Calu3 (cell line): ENCODE results near the genes LMF1 and JPT2.

- PRO-cap: bidirectional peak, plus-strand start at chr16:807989, minus-strand start at chr16:807778
Measured at GRCh38 chr16:807715-808246, 7.2 kb upstream of the GNG13 start.

DNA sequence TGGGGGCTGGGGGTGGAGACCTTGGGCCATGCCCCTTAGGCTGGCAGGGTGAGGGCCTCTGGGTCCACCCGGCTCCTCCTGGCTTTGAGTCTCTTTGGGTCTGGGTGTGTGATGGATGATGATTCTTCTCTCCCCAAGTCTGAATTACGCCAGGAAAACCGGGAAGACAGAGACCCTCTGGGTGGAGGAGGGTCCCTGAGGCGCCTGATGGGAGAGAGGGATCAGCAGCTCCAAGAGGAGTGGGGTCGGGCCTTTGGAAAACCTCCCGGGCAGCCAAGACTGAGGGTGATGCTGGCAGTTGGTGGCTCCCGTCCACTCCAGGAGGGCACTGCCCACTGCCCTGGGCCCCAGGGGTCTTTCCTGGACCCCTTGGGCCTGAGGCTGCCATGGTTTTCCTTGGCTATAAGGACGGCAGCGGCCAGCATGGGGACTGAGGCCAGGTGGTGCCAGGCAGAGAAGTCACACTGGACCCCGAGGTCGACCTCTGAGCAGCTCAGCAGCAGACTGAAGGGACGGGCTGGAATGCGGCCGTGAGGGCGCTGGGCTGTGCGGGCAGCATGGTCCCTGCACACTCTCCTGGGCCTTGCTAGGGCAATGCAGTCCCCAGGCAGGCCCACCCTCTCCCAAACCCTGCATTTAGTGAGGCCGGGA, 55.4 kb upstream of the GNG13 start:
- PRO-cap: no peak

GRCh38 chr16:865657-866327, 65.3 kb upstream of the GNG13 start:
- PRO-cap: no peak

- PRO-cap: unidirectional peak, plus-strand start at chr16:970557; bidirectional peak, plus-strand start at chr16:970733, minus-strand start at chr16:970785; bidirectional peak, plus-strand start at chr16:971191, minus-strand start at chr16:970960
Measured at GRCh38 chr16:970377-971264, at the start of gene LMF1. LMF1 (minus strand) TSS chr16:970984.

DNA sequence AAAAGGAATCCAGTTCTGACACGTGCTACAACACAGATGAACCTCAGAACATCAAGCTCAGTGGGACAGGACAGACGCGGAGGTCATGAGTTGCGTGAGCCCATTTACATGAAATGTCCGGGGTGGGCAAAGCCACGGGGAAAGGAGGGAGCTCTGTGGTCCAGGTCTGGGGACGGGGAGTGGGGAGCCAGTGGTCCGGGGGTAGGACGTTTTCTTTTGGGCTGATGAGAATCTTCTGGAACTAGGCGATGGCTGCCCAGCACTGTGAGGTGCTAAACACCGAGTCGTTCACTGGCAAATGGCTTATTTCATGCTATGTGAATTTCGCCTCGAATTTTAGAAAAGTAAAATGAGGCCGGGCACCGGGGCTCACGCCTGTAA, 2.6 kb upstream of the LMF1 start:
- PRO-cap: unidirectional peak, plus-strand start at position 169 of the sequence

DNA sequence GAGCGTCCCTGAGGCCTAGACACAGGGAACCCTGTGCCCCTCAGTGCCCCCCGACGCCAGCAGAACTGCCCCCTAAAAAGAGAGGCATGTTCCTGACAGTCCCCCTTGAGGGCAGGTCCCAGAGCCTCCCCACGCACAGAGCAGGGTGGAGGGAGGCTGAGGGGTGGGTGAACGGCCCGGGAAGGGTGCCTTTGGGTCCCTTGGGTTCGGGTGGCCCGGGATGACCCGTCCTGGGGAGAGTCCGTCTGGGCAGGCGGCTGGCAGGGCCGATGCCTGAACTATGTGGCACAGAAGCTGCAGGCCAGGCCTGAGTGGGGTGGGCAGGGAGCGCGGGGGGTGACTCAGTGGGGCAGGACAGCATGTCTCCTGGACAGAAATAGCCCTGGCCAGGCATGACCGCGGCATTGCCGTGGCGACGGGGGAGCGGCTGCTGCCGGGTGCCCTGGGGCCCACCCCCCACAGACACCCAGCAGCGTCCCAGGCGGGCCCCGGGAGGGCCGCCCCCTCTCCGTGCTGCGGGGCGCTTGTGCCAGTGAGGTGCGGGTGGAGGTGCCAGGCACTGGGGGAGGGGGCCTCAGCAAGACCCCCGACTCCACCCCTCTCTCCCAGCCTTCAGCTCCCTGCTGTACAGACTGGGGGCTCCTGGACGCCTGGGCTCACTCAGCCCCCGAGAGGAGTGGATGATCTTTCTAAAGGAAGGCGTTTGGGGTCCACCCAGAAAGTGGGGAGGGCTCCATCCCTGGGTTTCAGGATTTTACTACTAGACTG, 1.8 kb upstream of the C1QTNF8 start:
- PRO-cap: no peak

DNA sequence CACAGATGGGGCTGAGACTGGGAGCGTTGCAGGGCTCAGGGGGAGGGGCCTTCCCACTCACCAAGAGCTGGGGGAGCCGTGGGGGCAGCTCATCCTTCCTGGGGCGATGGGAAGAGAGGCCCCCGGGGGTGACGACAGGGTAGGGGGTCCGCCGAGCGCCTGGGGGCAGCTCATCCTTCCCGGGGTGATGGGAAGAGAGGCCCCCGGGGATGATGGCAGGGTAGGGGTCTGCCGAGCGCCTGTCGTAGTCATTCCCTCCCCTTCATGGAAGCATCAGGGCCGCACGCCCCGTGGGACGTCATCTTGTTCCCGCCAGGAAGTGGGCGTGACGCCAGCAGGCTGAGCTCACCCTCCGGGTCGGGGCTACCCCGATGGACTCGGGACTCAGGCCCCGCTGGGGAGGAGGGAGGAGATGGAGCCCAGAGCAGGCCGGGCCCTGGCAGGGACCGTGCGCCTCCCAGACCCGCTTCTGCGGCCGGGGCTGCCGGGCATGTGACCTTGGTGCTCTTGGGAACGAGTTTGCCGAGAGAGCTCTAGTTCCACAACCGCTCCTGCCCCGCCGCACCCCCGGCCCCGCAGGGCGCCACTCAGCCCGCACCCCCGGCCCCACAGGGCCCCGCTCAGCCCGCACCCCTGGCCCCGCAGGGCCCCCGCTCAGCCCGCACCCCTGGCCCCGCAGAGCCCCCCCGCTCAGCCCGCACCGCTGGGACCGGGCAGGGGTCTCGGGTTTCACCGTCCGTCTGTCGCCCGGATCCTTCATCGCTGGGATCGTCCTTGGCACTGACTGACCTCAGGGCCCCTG, 5.5 kb downstream of the CACNA1H start:
- PRO-cap: no peak

- PRO-cap: no peak
Measured at GRCh38 chr16:1221646-1221975, 3.5 kb downstream of the TPSG1 start.

- PRO-cap: bidirectional peak, plus-strand start at chr16:1297240, minus-strand start at chr16:1297064
Measured at GRCh38 chr16:1296731-1297562, 12.5 kb upstream of the UBE2I start.

DNA sequence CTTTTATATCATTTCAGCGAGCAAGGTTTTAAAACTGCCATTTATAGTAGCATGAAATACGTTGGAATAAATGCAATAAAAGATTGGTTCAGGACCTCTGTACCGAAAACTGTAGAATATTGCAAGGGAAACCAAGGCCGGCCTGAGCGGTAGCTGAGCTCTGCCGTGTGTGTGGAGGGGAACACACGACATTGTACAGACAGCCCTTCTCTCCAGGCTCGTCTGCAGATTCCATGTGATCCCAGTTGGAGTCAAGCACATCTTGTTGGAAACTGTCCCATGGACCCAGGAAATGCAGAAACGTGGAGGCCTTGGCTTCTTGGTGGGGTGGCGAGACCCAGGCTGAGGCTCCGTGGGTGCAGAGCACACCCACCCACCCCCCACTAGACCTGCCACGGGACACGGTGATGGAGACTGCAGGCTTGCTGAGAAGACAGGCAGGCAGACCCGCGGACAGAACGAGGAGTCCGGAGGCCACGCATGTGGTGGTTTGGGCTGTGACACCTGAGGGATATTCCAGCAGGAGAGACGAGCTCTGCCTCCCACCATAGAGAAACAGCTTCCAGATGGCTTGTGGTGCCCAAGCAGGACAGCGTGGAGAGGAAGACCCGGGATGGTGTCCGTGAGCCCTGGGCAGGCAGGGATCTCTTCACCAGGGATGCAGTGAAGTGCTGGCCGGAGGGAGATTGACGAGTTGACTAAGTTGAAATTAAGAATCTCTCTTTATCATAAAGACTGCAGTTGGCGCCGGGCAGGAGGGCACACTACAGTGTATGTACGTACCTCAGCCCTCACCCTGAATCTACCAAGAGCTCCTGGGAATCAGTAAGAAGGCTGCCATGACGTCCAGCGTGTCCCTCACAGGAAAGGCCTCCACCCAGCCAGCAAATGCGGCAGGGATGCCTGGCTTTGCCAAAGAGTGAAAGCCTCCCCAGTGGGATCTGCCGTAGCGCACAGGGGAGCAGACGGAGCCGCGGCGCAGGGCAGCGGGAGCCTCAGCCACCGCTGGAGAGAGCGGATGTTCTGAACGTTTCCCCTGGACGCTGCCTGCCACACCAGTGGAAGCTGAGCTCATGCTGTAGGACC, 8.1 kb downstream of the UBE2I start:
- PRO-cap: no peak

- PRO-cap: unidirectional peak, plus-strand start at chr16:1343362; unidirectional peak, plus-strand start at chr16:1343401
Measured at GRCh38 chr16:1343174-1343601, 8.5 kb downstream of the TSR3 start.

GRCh38 chr16:1361626-1362164, 10.0 kb downstream of the GNPTG start:
- PRO-cap: no peak

GRCh38 chr16:1366931-1368129, 15.6 kb downstream of the GNPTG start:
- PRO-cap: no peak

DNA sequence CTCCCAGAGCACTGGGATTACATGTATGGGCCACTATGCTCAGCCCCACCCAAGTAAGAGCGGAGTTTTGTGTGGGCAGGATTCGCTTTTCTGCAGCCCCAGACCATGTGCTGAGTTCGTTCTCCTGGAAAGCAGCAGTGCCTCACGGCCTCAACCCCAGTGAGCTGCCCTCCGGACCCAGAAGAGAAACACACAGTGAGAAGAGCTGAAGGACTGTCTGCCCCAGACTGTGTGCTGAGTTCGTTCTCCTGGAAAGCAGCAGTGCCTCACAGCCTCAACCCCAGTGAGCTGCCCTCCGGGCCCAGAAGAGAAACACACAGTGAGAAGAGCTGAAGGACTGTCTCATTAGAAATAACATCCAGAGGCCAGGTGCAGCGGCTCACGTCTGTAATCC, 12.5 kb downstream of the UNKL start:
- PRO-cap: no peak

- PRO-cap: no peak
Measured at GRCh38 chr16:1448126-1448588, 3.8 kb upstream of the CCDC154 start.

DNA sequence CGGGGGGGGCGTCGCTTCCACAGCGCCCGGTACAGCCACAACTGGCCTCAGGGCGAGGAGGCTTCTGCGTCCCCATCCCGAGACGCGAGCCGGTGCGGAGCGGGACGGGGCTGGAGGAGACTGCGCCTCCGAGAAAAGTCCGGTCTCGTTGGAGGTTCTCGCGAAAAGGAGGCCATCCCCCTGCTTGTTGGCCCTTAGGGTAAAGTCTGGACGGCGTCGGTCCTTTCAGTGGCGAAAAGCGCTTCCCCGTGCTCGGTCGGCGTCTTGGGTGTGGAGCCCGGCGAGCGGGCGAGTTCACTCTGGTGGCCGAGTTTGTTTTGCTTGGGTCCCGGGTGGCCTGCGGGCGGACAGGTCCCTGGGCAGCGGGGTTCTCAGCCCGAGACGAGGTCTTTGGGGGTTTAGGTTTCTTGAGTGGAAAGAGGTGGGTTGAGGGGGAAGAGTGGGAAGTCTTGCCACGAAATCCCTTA, 606 bp downstream of the CRAMP1 start:
- PRO-cap: no peak

- PRO-cap: no peak
Measured at GRCh38 chr16:1643638-1644412, 31.7 kb downstream of the CRAMP1 start.

DNA sequence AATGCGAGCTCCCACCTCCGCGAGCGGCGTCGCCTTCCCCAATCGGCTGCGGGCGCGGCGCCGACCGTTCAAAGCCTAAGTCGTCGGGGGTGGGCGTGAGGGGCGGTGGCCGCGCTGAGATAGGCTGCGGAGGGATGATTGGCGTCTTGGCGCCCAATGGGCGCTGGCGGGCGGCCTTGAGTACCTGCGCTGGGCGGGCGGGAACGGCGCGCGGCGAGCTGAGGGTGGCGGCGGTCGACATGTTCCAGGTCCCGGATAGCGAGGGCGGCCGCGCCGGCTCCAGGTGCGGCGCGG, at the start of gene JPT2:
JPT2 (plus strand) TSS at position 206 of the 294 bp plus-strand sequence.
- PRO-cap: bidirectional peak, plus-strand start at position 206 of the sequence, minus-strand start at position 50 of the sequence

GRCh38 chr16:1707429-1707915, 1.5 kb downstream of the MAPK8IP3 start:
- PRO-cap: no peak

GRCh38 chr16:1712404-1712689, 6.4 kb downstream of the MAPK8IP3 start:
- PRO-cap: no peak